Foreskin fibroblast (primary cell): ENCODE data around the gene OSBPL1A.

- RRBS, result no CpG with 5 or more reads among the region's 2 CpGs
Measured at GRCh38 chr18:22626802-22627071, 209.0 kb upstream of the CTAGE1 start.

DNA sequence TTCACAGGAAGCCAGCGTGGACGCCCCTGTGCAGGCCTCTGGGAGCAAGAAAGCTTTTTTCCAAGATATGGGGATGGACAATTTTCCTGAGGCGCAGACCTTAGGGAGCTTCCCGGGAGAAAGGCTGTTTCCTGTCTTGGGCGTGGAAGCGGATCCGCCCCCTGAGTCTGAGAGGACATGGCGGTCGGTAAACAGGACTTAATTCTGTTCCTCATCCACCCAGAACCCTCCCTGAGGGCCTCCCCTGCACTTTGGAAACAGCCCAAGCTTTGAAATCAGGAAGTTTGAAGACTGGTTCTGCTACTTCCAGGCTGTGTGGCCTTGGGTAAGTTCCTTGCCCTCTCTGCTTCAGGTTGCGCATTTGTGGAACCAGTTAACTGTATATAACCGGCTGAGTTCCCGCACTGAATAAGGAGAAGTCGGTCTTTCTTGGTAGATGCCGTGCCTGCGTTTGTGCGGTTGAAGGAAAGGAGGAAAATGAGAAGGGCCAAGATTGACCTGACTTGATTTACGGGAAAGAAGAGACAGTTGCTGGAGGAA is 29.4 kb upstream of the CABLES1 start:
- RRBS, result no CpG with 5 or more reads among the region's 17 CpGs

DNA sequence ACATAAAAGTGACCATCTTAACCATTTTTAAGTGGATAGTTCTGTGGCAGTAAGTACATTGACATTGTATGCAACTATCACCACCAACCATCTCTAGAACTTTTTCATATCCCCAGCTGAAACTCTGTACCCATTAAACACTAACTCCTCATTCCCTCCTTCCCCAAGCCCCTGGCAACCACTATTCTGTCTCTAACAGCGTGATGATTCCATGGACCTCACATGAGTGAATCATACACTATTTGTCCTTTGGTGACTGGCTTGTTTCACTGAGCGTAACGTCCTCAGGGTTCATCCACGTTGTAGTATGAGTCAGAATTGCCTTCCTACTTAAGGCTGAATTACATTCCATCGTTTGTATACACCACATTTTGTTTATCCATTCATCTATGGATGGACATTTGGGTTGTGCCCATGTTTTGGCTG is 19.7 kb upstream of the CABLES1 start:
- RRBS, result no CpG with 5 or more reads among the region's 5 CpGs

- RRBS, result no CpG with 5 or more reads among the region's 9 CpGs
Measured at GRCh38 chr18:23258299-23258673, 123.0 kb downstream of the CABLES1 start.

DNA sequence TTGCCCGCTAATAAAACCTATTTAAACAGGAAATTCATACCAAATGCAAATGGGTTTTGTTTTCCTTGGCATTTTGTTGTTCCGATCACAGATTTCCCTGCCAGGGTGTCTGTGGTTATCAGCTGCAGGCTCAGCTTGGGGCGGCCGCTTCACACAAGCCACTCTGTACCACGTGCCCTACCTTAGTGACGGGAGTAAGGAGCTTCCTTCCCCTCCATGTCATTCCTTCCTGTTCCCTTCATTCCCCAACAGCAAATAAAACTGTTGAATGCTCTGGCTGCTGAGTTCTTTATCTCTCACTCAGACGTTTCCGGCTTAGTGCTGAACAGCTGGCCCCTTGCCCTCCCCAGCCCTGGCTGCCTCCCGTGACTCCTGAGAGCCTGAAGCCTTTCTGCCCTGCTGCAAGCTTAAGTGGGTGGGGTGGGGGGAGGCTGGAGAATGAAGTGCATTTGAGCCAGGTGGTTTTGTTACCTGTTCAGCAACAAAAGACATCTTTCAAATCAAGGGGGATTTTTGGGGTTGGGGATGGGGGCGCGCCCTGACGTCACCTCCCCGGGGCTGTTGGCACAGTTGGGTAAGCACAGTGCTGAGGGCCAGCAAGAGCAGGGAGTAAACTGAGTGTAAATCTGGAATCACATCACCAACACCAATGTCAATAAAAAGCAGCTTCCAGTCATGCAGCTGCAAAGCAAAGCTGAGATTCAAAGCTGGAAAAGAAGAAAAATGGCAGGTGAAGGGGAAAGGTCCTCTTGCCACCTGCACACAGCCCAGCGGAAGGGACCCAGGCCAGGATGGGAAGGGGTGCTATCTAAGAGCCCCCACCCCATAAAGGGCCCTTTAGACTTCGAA is 125.1 kb downstream of the CABLES1 start:
- RRBS, result no CpG with 5 or more reads among the region's 15 CpGs

GRCh38 chr18:23357700-23358415 is 79.9 kb downstream of the TMEM241 start:
- RRBS, result no CpG with 5 or more reads among the region's 16 CpGs

- RRBS, result no CpG with 5 or more reads among the region's 11 CpGs
Measured at GRCh38 chr18:23401294-23402264, 36.2 kb downstream of the TMEM241 start.

DNA sequence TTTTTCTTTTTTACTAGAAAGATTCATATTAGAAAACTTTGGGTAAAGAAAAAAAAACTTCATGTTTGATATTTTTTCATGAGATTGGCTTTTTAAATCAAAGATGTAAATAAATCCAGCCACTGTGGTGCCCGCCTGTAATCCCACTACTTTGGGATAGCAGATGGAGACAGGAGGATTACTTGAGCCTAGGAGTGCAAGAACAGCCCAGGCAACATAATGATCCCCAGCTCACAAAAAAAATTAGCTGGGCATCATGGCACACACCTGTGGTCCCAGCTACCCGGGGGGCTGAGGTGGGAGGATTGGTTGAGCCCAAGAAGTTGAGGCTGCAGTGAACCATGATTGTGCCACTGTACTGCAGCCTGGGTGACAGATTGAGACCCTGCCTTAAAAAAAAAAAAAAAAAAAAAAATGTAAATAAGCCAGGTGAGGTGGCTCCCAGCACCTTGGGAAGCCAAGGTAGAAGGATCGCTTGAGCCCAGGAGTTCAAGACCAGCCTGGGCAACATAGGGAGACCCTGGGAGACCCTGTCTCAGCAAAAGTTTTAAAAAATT is 13.3 kb downstream of the RIOK3 start:
- RRBS, result no CpG with 5 or more reads among the region's 3 CpGs

- RRBS, result no CpG with 5 or more reads among the region's 2 CpGs
Measured at GRCh38 chr18:23570982-23571245, 15.4 kb downstream of the NPC1 start.

DNA sequence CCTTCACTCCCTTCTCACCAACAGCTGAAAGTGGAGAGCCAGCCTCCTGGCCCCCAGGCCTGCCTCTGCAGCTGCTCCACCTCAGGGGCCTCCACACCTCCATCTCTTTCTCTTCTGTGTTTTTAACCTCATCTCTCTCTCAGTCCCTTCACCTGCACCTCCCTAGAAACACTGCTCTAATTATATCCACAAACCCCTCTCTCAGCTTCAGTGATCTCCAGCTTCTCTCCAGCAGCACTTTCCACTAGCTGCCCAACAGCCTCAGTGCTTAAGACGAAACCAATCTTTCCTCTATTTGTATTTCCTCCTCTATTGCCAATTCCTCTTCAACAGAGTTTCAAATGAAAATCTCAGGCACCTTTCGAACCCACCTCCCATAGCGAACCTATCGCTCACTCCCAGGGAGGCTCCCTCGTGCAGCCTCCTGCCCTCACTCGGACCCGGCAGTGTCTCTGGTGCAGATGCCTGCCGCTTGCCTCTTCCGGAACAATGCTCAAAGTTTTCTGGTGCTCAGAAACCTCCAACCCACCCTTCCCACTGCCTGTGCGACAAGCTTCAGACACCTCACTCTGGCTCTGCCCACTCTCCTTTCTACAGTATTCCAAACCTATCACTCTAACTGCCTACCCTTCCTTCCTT is 7.7 kb downstream of the NPC1 start:
- RRBS, result 92% methylated on average over 2 of the region's 10 CpGs

- RRBS, result 3% methylated on average over 10 of the region's 53 CpGs
Measured at GRCh38 chr18:23690082-23691158, 1.2 kb downstream of the LAMA3 start.

GRCh38 chr18:23998765-23999241 is 15.8 kb upstream of the TTC39C start:
- RRBS, result no CpG with 5 or more reads among the region's 5 CpGs

GRCh38 chr18:24019688-24020473 is 5.3 kb downstream of the TTC39C start:
- RRBS, result no CpG with 5 or more reads among the region's 5 CpGs

- RRBS, result 2% methylated on average over 26 of the region's 89 CpGs
Measured at GRCh38 chr18:24396820-24397951, at the start of gene OSBPL1A. Gene OSBPL1A (minus strand): TSS chr18:24397824.

- RRBS, result no CpG with 5 or more reads among the region's 7 CpGs
Measured at GRCh38 chr18:24913836-24914345, 438.1 kb downstream of the ZNF521 start.

- RRBS, result no CpG with 5 or more reads among the region's 4 CpGs
Measured at GRCh38 chr18:24988411-24988847, 363.5 kb downstream of the ZNF521 start.

DNA sequence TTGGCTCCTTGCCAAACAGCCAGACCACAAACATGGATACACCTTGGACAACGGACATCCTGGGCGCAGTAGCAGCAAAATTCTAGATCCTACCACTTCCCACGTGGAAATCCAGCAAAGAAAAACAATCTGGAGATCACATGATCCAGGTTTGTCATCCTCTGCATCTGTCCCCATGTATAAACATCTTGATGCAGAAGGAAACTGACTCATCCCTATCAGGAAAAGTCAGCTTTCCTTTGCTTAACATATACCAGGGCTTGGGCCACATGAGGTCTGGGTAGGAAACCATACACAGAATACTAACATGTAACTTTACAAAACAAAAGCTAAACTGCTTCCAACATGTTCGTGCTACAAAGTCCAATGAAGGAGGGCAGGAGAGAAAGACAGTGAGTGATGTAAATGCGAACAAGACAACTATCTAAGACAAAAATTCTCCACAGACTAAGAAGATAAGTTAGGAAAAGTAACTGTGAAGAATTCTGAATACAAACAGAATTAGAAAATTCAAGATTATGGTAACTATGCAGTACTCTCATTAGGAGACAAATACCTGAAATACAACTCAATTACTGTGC is 52.9 kb downstream of the ZNF521 start:
- RRBS, result no CpG with 5 or more reads among the region's 5 CpGs

DNA sequence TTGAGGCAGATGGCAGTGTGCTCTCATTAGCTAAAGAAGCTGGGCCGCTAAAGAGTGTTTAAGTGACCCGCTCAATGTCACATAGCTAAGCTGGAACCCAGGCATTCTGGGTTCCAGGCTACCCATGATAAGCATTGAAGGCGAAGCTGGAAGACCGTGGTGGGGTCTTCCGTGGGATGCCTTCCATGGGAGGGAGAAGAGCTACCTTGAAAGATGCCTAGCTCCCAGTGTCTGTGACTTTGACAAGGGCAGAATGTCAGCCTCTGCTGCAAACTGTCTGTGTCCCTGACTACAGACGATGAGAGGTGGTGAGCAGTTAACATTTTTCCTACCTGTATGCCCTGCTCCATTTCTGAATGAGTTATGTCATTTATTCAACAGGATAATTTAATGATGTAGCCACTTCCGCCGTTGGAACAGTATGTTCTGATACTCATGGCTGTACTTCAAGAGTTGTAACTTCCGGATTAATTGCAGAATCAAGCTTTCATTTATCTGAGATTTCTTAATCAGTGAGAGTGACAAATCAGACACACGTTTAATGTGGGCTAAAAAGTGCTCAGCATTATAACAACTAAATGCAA is 107.9 kb downstream of the KCTD1 start:
- RRBS, result no CpG with 5 or more reads among the region's 10 CpGs

- RRBS, result no CpG with 5 or more reads among the region's 7 CpGs
Measured at GRCh38 chr18:26655262-26655644, 106.9 kb upstream of the KCTD1 start.